Pulmonary artery (tissue), 1 donor: ENCODE measurements around a stretch of chr2.

DNA sequence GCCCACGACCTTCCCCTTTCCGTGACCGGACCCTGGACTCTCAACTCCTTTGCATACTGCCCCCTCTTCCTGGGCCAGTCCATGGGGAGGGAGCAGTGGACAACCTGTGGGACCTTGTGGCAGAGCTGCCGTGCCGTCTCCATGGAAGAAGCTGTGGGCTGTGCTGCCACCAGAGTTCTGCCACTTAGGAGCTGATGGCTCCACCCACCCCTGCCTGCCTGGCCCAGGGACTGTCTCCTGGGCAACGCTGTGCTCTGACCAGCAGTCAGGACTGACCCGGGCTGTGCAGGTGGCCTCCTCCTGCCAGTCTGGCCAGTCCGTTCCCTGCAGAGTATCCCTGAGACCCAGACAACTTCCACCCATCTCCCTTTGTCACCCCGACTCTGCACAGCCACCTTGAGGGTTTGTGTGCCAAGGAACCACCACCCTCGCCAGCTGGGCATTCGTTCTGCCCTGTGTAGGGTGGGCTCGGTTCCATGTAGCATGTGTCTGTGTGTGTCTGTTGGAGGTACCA, 12.8 kb downstream of the ASIC4 start:
- PRO-cap = no peak

GRCh38 chr2:219539445-219540352, 3.9 kb downstream of the CHPF start:
- PRO-cap = no peak

DNA sequence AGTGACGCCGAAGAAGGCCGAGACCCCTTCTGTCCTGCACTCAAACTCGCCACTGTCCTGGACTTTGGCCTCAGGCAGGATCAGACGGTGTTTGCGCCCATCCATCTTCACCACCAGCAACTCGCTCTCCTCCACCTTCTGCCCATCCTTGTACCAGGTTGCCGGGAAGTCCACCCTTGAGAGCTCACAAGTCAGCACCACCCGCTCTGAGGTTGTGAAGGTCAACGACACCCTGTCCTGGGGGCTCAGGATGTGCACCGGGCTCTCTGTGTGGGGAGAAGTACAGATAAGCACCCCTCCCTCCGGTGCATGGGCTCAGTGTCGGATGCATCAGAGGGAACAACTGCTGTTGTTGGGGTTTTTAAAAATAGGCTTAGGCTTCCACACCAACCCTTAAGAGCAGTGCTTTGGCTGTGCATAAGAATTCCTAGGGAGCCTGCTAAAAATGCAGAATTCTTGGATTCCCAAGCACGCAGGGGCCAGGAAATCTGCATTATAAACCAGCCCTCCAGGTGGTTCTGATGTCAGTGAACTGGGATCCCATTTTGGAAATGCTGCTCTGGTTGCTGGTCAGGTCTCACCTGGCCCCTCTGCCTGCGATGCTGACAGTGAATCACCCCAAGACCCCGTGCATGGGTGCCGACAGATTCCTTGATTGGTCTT, 6.0 kb downstream of the OBSL1 start:
- PRO-cap = no peak

GRCh38 chr2:219567282-219567892, 4.0 kb downstream of the OBSL1 start:
- PRO-cap = no peak

- PRO-cap = no peak
Observed at GRCh38 chr2:219592644-219593134, 5.0 kb upstream of the STK11IP start.

DNA sequence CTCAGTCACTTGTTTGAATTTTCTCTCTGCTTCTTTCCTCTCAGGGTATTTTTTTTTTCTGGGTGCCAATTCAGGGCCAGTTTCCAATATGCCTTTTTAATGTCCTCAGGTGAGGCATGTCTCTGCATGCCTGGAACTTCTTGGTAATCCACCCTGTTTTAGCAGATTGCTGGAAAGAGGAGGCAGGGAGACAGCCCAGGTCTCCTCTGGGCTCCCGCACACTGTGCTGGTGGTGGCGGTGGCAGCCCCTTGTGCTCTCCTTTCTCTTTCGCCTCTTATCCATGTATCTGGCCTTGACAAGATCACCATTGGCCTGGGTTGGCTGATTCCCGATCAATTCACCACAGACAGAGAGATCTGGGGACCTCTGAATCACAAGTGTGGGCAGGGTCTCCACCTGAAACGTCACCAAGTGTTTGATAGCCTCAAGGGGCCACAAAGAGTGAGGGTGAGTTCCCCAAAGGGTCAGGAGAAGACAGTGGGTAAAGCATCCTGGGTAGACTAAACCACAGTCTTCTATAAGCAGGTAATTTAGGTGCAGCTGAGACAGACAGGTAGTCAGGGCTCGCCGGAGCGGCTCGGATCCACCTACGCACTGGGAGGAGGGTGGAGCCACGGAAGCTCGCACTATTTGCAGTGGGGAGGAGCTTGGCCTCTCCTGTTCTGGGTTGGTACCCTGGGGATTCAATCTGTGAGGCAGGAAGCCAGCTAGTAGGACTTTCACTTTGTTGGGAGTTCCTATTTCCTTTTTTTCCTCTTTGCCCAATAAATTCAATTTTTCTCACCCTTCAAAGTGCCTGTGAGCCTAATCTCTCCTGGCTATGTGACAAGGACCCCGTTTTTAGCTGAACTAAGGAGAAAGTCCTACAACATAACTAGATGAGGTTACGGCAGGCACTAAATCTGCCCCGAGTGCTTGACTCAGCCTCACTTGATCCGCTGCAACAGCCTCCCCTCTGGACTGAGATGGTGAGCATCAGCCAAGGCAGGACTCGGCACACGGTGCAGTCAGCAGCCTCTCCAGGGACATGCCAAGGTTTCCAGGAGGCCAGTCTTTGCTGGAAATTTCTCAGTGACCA, 57.5 kb downstream of the SLC4A3 start:
- PRO-cap = bidirectional peak, plus-strand start at position 694 of the sequence, minus-strand start at position 597 of the sequence; bidirectional peak, plus-strand start at position 972 of the sequence, minus-strand start at position 968 of the sequence

GRCh38 chr2:219922401-219922657, 294.9 kb downstream of the SLC4A3 start:
- PRO-cap = no peak

DNA sequence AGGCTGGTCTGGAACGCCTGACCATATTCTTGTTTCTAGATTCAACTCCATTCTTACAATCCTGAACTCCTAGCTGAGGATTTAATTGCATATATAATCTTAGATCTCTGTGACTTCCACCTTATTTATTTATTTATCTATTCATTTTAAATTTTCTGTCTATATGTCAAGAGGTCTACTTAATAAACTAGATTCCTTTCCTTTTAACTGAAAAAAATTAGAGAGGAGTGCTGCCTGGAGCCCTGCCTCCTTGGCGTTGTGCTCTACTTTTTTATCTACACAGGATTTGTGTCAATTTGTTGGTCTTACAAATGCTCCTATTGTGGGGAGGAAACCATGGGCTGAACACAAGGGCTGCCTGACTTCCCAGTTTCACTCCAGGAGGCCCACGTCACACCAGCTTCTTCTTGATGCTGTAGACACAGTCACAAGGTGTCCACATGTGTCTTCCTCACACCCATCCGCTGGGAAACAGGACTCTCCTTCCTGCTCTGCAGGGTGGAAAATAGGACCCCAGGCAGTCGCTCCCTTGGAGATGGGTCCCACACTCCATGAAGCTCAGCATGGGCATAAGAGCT, 468.3 kb downstream of the EPHA4 start:
- PRO-cap = no peak

DNA sequence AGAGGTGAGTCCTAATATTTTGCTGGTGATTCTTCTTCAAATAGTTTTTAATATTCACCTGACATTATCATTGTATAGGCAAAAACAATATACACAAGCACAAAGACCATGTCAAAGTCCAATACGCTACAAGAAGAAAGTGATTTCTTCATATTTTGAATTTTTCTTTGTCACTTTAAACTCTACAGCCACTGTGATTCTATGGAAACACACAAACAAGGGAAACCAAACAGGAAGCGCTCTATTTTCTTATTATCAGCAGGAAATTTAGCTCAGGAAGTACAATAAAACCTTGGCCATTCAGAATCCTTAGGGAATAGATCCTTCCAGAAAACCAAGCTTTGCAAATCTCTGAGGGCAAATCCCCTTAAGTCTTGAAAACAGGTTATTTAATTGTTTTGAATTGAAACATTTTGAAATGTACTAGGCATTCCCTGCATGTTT, 336.2 kb downstream of the EPHA4 start:
- PRO-cap = no peak

DNA sequence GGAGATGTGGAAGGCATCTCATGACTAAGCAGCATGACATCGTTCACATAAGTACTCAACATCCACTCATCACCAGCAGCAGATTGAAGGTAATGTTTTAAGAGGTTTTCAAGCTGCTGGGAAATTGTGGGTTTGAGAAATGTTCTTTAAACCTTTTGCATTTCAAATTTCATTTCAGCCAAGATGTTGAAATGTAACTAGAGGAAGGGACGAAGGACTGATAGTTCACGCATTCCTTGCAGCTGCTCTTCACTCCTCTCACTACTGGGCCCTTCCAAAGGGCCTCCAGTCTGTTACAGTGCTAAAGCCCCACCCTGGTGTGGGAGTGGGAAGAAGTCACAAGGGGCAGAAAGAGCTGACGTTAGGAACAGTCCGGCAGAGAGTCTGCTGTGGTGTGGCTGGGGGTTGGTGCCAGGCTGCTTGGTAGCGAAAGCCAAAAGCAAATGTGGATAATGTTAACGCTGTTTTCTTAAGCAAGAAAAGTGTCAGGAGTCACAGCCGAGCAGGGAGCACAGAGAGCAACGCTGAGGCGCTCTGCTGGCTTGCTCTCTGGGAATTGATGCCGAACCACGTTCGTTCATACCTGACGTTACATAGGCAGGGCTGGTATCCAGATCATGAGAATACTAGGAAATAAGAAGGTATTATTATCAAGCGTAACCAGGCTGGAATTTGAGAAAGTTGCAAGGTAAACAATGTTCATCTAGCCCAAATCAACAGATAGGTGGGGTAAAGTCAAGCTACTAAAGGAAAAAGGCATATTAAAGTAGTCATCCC, 324.7 kb upstream of the EPHA4 start:
- PRO-cap = no peak

DNA sequence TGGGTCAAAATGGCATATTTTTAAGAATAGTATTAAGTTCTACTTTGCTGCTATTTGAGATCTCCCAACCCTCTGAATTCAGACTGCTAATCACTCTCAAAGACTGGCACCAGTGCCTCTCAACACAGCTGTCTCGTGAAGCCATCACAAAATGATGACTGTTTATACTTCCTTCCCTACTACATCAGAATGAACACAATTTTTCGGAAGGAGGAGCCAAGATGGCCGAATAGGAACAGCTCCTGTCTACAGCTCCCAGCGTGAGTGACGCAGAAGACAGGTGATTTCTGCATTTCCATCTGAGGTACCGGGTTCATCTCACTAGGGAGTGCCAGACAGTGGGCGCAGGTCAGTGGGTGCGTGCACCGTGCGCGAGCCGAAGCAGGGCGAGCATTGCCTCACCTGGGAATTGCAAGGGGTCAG, 314.4 kb downstream of the PAX3 start:
- PRO-cap = no peak

GRCh38 chr2:222320925-222321272, 944 bp upstream of the ENSG00000288658 start:
- PRO-cap = no peak

- PRO-cap = no peak
Observed at GRCh38 chr2:222433324-222433906, 9.1 kb downstream of the SGPP2 start.

- PRO-cap = no peak
Observed at GRCh38 chr2:222445635-222446218, 21.4 kb downstream of the SGPP2 start.

DNA sequence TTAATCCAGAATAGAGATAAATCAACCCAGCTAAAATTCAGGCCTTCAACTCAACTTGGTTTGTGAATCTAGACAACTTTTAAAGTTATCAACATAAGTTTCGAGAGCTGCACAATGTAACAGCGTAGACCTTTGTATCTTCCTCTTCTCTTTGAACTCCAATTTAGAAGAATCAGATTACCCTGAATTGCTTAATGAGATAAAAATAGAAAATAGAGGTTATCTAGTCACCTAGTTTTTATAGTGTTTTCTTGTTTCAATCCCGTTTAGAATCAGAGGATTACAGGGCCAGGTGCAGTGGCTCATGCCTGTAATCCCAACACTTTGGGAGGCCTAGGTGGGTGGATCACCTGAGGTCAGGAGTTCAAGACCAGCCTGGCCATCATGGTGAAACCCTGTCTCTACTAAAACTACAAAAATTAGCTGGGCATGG, 12.4 kb downstream of the MOGAT1 start:
- PRO-cap = no peak

DNA sequence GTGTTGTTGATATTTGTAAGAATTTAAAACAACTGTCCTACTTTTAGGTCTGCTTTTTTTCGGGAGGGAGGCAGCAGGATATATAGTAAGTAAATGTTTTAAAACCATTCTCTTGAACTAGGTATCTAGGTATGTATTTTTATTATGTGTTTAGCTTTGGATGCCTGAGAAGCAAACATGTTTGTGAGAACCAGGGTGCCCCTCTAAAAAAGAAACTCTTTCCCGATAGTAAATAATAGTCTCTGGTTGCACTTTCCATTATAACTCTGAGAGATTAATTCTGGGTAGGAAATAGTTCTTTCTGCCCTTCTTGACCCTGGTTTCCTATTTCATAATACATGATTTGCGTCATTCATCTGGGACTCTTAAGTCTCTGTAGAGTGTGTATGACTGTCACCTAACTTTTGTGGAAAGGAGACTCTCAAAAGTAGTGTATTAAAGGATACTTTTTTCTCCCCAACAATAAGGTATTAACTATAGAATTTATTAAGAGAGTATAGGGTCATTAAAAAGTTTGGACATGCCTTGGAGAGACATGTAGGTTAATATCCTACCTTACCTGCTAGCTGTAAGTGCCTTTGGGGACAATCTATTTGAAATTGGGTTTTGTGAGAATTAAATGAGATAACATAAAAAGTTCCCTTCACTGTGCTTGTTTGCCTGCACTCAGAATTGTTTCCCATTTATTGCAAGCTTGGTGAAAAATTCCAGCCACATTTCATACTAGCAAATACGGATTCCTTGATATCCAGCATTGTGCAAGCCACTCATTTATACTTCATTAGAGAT, 31.6 kb downstream of the ACSL3 start:
- PRO-cap = unidirectional peak, minus-strand start at position 268 of the sequence

- PRO-cap = no peak
Observed at GRCh38 chr2:222912481-222913342, 51.9 kb downstream of the ACSL3 start.

DNA sequence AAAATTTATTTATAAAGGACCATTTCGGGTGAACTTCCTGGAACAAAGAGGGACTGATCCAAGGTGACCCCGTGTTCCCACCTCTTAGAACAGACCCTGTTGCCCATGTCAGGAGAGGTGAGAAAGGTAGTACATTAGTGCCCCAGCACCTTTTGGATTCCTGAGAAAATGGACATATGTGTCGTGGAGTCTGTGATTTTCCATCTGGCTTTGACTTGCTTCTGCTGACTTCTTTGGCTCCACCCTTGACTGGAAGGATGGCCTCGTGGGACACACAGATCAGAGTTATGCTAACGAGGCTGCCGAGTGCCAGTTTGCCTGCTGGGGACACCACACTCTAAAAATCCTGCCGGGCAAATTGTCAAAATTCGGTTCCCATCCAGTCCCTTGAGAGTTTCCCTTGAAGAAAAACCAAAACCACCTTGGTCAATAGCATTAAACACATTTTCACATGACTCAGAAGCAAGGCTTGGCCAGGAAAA, 41.3 kb downstream of the KCNE4 start:
- PRO-cap = no peak

DNA sequence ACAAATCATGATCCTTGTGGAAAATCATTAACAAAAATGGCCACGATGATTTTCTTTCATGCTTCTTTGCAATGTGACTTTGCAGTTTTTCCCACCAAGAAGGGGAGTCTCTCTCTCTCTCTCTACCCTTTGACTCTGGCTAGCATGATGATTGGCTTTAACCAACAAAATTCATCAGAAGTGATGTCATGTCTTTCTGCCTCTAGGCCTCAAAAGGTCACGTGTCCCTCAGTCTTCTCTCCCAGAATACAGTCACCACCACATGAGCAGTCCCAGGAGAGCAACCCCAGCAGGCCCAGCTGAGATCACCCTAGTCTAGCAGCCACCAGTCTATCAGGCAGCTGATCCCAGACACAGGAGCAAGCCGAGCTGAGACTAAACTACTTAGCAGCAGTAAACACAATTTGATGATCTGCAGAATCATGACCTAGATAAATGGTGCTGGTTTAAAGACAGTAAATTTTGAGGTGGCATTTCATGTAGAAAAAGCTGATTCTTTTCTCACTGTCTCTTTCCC, 132.8 kb downstream of the SCG2 start:
- PRO-cap = no peak

DNA sequence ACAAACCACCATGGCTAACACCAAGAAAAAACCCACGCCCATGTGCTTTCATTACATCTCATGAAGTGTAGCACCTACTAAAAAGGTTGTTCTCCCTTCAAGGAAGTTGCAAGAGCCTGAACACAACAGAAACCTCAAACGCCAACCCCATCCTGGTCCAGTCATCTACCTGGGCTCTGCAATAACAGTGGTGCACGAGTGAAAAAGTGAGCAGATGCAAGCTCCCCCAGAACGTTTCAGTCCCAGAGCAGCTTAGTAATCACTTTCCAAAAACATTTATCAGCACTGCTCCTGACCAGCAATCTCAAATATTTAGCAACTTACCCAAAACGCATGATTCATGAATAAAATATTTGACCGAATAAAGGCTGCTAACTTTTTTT, 3.3 kb downstream of the WDFY1 start:
- PRO-cap = unidirectional peak, minus-strand start at position 238 of the sequence